Temporal lobe (tissue), 2 donors: ENCODE measurements around the gene PCSK1.

DNA sequence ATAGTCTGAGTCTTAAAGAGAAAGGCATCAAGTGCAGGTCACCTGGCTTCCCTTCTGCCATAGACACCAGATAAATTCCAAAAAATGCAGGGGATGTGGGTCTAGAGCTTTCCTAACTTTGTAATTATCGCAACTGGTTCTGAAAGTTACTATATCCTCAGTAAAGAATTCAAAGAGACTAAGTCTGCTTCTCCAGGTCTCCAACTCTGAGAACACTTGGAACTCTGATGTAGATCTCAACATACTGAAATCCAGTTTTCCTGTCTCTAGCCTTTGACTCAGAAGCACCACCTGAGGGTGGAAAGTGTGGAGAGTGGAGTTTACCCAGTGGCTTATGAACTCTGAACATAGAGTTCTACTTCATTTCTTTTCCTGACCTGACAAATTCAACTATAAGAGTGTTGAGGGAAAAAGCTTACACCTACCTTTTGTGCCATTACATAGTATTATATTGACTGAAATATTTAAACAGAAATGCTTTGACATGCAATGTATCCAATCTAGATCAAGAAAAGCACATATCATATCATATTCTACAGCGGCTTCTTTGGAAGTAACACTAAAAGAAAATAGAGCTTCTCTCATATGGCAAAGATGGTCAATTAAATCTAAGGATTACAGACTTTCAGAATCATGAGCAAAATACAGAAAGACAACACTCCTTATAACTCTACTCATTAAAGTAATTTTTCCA is 64.9 kb downstream of the ELL2 start:
- RAMPAGE, long total RNA: no peak

DNA sequence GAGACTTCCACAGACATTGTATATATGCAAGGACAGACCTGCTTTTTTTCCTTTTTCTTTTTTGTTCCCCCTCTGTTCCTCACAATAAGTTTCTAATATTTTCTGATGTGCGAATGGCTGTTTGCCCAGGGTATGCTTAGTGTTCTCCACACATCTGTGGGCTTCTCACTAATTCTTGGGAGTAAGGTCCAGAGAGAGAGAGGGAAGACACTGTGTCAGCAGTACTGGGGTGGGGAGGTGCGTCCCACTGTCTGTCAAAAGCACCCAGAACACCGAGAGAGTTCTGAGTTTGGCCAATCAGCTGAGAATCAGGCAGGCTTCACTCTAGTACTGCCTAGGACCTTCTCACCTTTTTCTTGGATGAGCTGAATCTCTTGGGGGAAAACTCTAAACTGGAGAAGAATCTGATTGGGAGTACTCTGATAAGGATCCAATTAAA is 61.8 kb downstream of the ELL2 start:
- RAMPAGE, long total RNA: no peak

DNA sequence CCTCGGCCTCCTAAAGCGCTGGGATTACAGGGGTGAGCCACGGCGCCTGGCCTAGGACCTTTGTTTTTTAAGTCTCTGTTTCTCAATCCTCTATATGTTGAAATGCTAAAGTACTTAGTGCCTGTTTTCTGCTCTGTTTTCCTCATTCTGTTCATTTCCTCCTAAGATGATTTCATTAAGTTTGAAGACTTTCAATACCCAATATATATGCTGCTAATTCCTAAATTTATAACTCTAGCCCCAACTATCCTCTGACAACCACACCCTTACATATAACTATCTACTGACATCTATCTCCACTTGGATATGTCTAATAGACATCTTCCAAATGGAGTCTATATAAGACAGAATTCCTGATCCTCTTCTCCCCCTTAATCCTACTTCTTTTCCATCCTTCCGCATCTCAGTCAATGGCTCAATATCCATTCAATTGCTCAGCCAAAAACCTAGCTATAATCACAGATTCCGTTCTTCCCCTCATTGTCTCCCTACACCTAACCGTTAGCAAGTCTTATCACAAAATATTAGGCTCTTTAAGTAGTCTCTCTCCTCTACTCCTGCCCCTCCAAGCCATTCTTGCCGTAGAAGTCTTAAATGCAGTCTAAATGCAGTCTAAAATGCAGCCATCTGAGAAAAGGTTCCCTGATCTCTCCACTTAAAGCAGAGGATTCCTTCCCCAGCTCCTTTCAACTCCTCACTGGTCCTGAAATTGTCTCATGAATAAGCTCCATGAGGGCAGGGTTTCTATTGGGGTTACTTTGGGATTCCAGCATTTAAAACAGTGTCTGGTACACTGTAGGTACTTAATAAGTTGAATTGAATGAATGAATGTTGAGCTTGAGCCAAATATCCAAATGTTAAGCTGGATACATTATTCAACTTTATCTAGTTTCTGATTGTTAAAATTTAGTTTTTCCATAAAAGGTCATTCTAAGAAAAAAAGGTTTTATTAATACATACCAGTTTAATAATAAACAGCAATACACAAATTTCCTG is 57.9 kb downstream of the ELL2 start:
- RAMPAGE, long total RNA: no peak

GRCh38 chr5:95938845-95939522 is 22.7 kb downstream of the ELL2 start:
- RAMPAGE, long total RNA: no peak

DNA sequence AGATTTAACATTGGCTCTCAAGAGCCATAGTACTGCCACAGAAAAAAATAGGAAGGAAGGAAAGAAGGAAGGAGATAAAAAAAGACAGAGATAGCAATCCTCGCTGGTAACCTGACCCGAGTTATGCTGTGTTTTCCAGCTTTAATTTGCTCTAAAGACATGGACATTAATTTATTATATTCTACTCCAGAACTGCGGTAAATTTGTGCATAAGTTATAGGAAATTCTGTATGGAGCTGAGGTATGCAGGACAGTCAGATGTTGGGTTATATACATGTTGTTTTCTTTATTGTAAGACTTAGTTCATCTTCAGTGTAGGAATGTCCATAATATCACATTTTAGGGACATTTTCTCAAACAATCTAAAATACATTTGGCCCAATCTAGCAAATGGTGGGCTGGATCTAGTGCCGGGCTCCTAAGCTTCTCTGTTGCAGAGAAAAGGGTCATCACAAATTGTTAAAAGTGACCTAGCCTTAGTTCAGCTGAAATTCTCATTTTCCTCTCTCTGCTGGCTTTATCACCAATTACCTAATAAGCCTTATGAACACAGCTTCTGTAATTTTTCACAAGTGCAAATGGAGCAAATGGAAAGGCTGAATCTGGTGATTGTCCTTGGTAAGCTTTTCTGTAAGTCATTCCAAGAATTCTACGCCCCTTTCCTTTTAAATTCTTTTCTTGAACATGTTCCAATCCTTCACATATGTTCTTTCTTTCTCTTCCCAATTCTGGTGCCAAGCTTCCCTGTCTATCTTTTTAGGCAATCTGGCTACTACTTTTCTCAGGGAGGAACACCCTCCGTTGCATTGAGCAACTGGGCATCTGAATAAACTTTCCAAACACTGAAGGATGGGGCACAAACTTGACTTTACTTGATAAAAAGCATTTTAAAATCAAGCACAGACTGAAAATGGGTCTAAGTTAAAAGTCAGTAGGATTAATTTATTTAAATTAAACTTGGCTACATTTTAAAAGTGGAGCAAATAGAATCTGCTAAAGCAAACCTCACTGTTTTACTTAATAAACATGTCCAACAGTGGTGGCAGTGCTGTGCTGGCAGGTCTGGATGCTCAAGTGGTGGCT is 5.8 kb downstream of the ELL2 start:
- RAMPAGE, long total RNA: no peak

- RAMPAGE, long total RNA: no peak
Measured at GRCh38 chr5:96243140-96243570, 189.9 kb downstream of the PCSK1 start.

DNA sequence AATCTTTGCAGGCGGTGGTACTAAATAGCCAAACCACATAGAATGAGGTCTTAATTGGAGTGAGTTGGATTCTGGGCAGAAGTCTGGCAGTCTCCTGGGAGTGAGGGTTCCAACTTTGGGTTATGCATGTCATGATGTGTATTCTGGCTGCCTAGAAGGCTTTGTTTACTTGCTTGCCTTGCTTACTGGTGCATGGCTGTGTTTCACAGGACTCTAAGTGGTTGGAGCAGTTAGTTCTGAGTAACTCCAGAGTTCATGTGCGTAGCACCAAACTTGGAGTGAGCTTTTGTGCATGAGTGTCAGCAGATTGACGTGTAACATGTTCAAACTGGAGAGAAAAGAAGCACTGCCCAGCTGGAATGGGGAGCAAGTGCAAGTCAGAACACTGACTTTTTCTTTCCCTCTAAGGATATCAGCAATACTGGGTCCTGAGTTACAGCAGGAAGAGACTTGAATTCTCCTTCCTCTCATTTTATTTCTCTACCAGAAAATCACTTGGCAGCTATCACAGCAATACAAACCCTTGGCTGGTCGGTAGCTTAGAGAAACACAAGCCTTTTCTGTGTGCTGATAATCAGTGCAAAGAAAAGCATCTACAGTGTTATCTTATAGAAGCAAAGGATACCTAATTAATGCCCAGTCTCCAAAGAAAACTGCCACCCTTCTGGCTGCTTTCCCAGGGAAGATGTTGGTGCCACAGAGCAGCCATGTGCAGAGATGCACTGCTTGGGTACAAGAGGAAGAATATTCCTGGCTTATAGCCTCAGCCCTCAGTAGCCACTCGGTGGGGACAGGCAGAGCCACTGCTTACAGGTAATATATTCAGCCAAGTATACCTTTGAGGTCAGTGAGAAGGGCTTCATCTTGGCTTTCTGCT is 185.6 kb downstream of the PCSK1 start:
- RAMPAGE, long total RNA: no peak

GRCh38 chr5:96256741-96257317 is 176.2 kb downstream of the PCSK1 start:
- RAMPAGE, long total RNA: no peak

DNA sequence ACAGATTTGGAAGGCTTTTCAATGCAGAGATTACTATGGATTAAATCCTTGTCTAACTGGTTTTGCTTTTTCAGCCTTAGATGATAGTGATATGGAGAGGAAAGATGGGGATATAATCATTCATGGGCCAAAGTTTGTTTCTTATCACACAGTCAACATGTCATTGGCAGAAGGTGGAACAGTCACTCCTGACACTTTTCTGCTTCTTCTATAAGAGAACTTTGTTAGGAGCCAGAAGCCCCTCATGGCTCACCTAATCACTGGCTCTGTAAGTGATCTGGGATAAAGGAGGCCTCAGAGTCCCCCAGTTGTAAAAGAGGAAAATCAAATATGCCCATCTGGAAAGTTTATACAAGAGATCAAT is 101.3 kb downstream of the PCSK1 start:
- RAMPAGE, long total RNA: no peak

- RAMPAGE, long total RNA: no peak
Measured at GRCh38 chr5:96431528-96431983, 1.5 kb downstream of the PCSK1 start.

DNA sequence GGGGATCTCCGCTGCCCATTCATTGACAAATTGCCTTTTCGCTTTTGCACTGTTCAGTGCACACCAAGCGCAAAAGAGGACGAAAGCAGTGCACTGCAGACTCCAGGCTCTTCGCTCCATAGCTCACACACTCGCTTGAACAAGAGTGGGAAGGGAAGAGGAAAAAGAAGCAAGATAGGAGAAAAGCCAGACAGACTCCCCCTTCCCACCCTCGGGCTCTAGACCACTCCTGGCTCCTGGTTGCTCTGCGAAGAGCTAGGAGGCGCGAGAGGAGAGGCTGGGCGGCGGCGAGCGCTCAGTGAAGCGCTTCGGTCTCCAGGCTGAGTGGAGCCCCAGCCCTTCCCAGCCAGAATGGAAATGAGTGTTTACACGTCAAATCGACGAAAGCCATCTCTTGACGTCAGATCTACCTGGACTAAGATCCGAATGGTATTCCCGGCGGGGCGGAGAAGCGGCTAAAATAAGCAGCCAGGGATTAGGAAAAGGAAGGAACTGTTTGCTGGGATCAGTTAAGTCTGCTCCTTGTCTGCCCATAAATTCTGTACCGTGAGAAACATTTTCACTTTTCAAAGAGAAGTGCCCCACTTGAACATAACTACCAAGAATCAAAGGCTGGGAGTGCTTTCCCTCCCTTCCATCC is at the start of gene PCSK1:
Gene PCSK1 (minus strand): TSS at position 326 of the 640 bp plus-strand sequence.
- RAMPAGE, long total RNA: no peak

GRCh38 chr5:96633598-96633993 is 28.6 kb upstream of the CAST start:
- RAMPAGE, long total RNA: no peak

DNA sequence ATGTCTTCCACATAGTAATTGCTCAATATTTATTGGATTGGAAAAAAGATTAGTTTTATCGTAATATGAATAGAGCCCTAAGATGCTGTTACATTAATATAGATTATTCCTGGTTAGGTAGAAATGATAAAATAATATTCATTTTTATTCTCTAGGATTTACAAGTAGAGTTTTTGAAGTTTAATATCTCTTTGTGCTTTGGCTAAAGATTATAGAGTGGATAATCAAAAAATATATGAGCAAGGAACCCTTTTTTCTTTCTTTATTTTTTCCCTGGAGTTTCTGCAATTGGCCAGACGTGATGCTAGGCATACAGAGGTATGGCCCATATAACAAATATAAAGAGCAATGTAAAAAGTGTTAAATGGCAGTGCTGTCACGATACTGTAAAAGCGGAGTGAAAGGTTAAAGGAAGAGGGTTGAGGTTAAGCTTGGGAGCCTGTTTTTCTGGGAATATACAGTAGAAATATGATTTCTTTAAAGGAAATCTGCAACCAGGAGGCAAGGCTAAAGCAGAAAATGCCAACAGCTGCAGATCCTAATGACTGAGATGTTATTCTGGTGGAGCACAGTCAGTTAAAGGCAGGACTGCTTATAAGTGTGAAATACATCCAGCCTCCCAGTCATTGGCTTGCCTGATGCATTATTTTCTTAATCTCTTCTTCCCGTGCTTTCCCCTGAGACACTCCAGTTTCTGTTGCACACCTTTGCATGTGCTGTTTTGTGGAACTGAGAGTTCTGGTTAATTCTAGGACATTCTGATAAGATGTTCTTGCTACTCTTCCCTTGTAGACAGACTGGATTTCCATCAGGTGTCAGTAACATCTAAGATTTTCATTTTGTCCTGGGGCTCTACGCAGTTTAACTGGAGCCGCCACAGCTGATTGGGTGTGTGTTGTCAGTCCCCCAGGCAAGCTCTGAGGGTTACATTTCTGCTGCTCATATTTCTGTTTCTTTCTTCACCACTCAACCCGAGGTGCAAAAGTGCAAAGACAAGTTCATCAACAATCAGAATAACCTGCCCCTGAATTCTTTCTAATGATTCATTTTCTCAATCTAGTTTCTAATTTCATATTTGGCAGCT is 44.2 kb downstream of the CAST start:
- RAMPAGE, long total RNA: no peak

DNA sequence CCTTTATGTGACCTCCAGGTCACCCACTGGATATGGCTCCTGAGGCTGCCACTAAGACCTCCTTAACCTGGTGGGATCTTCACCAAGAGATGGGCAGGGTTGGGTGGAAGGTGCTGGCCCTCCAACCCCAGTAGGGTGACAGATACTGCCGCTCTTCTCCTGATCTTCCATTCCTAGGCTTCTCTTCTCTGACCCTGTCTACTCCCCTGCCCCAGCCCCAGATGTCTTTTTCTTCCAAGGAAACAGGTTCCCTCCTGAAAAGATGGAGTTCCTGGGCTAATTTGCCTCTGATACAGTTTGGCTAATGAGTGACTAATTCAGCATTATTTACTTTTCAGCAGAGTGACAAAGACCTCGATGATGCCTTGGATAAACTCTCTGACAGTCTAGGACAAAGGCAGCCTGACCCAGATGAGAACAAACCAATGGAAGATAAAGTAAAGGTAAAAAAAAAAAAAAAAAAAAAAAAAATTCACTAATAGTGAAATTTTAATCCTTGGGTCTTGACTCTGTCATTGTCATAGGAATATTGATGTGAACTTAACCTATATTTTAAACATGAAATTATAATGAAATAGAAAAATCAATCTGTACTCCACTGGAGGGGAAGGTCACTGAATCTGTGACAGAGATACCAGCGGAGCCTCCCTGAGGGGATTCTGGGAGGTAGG is 42.7 kb downstream of the ERAP1 start:
- RAMPAGE, long total RNA: no peak

DNA sequence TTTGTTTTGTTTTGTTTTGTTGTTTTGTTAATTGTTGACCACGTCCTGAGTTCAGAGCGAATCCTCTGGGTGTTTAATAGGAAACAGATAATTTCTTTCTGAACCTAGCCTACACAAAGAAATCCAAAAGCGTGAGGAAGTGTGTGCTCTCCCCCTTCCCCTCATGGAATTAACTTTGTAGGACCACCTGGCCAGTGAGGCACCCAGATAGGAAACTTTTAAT is 866 bp downstream of the ERAP1 start:
- RAMPAGE, long total RNA: no peak

GRCh38 chr5:96855262-96855848 is 20.9 kb upstream of the ERAP2 start:
- RAMPAGE, long total RNA: no peak

DNA sequence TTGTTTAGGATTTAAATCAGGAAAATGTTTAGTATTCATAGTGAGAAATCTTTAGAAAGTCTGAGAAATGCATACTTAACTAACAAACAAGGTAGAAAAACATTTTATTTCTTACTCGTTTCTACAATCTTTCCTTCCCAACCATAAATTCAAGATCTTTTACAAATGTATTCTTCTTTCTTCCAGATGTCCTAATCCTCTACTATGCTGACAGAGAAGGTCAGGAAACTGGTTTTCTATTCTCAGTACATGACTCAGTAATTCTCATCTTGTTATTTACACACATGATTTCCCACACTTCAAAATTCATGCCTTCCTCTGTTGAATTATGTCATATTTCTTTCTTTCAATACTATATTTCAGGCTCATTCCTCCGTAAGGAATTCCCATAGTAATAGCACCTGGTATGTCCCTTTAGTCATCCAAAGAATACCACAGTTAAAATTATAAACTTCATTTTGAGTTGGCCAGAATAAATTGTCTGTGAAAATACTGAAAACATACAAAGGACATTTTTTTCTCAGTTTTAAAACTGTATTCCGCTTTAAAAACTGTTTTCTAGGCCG is 14.3 kb upstream of the LNPEP start:
- RAMPAGE, long total RNA: no peak

GRCh38 chr5:96960879-96961517 is 25.1 kb downstream of the LNPEP start:
- RAMPAGE, long total RNA: no peak

DNA sequence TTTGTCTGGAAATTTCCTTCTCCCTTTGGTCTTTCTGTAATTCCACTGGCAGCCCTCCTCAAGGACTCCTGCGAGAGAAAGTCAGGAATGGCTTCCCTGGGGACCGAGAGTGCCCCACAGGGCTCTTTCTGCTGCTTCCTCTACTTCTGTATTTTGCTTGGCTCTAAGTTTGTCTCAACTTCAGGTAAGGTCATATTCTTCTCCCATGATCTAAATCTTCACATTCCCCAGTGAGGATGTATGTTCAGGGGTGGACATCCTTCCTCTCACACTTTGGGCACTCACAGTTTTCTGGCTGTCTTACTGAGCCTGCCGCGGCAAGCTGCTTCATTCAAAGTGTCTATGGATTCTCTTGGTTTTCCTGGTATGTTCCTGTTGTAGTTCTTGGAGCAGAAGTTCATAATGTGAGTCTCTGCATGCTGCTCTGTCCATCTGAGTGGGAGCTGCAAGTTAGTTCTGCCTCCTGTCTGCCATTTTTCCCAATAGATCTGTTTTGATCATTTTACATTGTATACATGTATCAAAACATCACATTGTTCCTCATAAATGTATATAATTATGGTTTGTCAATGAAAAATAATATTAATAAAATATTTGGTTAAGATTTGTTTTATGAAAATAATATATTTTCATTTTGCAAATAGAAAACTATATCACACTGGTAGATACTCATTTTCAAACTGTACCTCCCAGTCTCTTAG is 10.5 kb upstream of the RIOK2 start:
- RAMPAGE, long total RNA: no peak

GRCh38 chr5:98513443-98513725 is 260.1 kb upstream of the RGMB start:
- RAMPAGE, long total RNA: no peak